Astrocyte (in vitro differentiated cells and primary cell): ENCODE results near the genes SOHLH2, CCDC169 and UFM1.

DNA sequence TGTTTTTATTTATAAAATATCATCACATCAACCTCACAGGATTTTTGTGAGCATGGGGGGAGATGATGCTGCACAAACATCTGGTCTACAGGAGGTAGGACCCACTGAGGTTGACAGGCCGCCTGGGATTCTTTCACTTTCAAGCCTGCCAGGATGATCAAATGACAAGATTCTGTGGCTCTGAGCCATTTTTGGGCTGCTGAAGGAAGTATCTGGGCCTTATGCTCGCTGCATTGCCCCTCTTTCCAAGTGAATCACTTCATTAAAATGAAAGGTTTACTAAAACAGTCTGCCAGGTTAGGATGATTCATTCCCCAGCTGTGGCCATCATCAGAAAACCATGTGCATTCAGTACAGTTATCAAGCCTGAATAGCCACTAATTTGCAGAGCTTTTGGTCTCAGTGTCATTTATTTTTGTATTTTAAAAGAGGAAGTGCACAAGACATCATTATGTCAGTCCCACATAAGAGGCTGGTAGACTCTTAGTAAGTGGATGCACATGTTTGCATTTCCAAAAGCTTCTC lies 34.4 kb downstream of the STARD13 start:
- PRO-cap: no peak
- RRBS, 2 experiments: no CpG with 5 or more reads among the region's 2 CpGs

- PRO-cap: no peak
- RRBS, 2 experiments: no CpG with 5 or more reads among the region's 4 CpGs
Measured at GRCh38 chr13:33351110-33351642, 65.6 kb upstream of the STARD13 start.

GRCh38 chr13:33490358-33491199 lies 205.0 kb upstream of the STARD13 start:
- PRO-cap: no peak
- RRBS, 2 experiments: no CpG with 5 or more reads among the region's 18 CpGs

DNA sequence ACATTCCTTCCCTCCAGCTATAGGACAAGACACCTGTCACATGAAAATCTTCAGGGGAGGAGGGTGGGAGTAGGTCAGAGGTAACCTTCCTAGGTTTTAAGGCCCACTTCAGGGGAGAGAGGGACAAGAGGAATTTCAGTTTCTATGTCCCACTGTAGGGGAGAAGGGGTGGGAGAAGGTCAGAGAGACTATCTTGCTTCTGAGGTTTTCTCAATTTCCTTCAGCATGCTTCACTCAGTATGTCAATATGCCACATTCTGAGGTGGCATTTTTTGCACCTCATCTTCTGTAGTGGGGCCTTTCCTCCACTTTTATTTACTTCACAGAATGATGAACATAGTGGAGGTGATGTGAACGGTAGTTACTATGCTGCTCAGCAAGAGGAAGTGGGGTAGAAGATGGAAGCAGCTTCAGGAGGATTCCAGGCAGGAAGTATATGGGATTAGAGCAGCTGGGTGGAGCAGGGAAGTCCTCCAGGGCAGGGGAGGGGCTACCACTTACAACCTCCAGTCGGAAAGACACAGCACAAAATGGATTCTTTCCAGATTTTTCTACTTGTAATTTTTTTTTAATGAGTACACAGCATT lies 73.0 kb upstream of the RFC3 start:
- PRO-cap: no peak
- RRBS, 2 experiments: no CpG with 5 or more reads among the region's 2 CpGs

- PRO-cap: no peak
- RRBS, 2 experiments: no CpG with 5 or more reads among the region's 2 CpGs
Measured at GRCh38 chr13:34310649-34311004, 492.7 kb downstream of the RFC3 start.

GRCh38 chr13:34538461-34538863 lies 403.6 kb upstream of the NBEA start:
- PRO-cap: no peak
- RRBS, 2 experiments: no CpG with 5 or more reads among the region's 1 CpG

GRCh38 chr13:34762312-34762629 lies 179.8 kb upstream of the NBEA start:
- PRO-cap: no peak

- PRO-cap: no peak
Measured at GRCh38 chr13:35848217-35848520, 283.0 kb downstream of the DCLK1 start.

DNA sequence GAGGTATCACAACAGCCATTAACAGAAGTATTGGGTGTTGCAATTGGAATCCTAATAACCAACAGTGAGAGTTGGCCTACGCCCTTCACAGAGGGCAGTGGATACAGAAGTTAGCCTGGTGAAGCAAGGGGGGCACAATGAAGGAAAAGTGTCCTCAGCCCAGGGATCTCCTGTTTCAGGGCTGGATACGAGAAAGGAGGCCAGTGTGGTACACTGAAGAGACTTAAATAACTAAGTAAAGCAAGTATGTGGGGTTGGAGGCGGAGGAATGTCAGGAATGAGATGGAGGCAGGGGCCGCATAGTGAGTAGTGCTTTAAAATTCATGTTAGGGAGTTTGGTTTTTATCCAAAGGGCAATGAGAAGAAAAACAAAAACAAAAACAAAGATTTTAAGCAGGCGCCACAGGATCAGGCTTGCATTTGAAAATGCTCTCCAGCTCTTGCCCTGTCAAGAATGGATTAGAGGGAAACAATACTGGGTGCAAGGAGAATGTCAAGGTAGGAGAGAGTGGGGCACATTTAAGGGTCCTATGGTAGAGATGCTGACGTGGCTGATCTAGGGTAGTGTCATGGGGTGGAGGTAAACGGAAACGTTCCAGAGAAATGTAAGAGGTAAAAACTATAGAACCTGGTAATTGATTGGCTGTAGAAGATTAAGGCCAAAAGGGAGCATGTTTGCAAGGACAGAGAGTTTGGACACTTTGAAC lies 273.4 kb downstream of the DCLK1 start:
- PRO-cap: no peak
- RRBS, 2 experiments: no CpG with 5 or more reads among the region's 8 CpGs

DNA sequence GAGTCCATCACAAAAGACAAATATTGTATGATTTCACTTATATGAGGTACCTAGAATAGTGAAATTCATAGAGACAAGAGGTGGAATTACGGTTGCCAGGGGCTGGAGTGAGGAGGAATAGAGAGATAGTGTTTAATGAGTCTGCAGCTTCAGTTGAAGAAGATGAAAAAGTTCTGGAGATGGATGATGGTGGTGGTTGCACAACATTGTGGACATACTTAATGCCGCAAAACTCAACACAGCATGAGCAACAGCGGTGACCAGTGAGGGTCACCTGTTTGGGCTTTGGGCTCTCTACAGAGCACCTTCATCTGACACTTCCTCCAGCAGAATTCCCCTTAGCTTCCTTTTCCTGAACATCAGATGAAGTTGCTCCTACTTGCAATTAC lies 163.1 kb downstream of the DCLK1 start:
- PRO-cap: no peak
- RRBS, 2 experiments: no CpG with 5 or more reads among the region's 3 CpGs

DNA sequence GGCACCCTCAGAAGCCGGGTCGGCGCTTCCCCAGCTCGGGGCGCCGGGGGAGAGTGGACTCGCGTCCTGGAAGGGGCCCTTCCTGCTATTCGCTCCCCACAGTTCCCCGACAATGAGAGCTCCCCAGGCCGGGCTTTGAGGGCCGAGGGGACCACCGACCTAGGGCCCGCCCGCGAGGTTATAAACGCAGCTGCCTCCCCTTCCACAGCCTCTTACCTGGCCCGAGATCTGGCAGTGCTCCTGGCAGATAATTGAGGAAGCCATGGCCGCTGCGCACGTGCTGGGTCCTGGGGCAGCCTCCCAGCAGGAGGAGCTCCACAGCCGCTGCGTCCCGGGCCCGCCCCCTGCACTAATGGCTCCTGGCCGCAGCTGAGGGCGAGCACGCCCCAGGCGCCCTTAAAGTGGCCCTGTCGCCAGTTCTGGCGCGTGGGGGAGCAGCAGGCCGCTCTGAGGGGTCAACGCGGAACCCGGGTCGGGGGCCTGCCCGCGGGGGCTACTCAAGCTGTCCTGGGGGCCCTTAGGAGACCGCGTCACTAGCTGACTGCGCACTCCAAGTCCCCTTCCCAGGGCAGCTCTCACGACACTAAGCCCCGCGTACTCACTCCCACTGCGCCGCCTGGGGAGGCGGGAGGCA lies at the start of gene SOHLH2:
Gene SOHLH2 (minus strand): TSS at position 294 of the 634 bp plus-strand sequence.
- PRO-cap: no peak
- RRBS, 2 experiments: 100% methylated on average over 3 of the region's 48 CpGs; no CpG with 5 or more reads in 1 of the 2 experiments

DNA sequence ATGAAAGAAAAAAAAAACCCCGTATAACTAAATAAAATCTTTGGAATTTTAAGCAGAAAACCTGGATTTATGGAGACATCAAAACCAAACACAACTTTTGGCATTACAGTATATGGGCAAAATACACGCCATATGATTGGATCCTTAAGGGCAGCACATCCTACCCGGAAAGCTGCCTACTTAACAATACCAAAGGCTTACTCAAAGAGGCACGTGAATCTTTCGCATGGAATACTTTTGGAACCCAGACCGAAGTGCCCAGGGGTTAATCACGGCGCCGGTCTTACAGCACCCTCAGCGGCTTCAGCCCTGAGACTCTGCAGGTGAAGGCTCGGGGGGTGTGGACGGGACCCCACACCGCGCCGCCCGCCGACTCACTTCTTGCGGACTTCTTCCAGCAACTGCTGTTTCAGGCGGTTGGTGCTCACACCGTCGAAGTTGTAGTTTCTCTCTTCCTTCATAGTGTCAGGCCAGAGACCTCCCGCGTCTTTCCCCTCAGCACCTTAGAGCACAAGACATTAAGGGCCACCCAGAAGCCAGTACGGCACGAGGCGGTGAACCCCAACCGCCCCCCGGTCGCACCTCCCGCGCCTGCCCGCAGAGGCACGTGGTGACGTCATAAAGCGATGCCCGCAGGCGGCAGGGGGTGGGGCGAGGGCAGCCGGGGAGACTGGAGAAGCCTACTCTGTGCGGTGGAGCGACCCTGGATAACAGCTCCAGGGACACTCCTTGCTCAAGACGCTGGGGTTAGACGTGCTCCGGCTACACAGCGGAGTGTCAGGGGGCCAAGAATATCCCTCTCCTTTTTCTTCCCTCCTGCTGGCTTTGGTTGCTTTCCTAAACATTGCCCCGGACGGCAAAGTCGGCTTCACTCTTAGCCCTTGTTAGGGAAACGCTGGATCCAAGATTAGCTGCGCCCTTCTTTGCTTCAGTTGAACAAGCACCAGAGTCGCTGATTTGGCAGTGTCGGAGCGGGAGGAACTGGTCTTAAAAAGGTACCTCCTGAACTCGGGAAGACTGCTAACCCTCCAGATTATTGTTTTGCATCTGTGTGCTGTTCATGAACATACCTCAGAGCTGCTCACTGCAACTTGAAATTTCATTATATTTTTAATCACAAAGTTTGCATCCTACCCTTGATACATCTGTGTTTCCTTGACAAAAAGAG lies at the start of gene CCDC169:
Gene CCDC169 (minus strand): TSS at position 556 of the 1,168 bp plus-strand sequence.
- PRO-cap: no peak
- RRBS, 2 experiments: 3 to 4% methylated on average over 16 to 21 of the region's 54 CpGs

GRCh38 chr13:36344914-36345402 lies 1.2 kb downstream of the SPART start:
- PRO-cap: no peak
- RRBS, 2 experiments: no CpG with 5 or more reads among the region's 12 CpGs

DNA sequence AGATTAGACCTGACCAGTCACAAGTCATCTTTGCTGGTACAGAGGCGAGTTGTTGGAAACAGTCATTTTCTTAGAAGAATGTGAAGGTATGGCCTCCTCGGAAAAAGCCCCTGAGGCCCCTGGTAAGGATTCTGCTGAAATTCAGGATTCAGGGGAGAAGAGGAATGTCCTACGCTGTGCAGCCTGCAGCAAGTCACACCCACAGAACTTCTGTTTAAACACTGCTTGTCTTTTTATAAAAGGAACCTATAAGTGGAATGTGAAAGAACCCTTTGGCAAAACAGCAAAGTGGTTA lies 11.1 kb upstream of the SPART start:
- PRO-cap: no peak
- RRBS, 2 experiments: no CpG with 5 or more reads among the region's 3 CpGs

DNA sequence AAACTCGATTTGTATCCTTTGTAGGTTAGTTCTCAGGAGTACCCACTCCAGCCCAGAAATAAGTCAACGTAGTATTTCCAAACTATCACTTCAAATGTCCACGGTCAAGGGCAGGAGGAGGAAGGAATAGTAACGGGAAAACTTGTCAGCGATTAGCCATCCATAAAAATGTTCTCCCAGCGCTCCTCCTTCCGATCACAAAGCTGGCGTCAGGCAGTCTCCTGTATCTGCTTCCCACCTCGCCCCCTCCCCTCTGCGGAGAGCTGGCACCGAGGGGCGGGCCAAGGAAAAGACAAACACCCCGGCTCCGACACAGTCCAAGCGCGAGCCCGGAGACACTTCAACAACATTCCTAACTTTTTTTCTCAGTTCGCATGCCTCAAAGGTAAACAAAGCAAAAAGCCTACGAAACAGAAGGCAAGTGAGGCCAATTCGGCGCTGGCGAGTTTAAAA lies 910 bp downstream of the SMAD9 start:
- PRO-cap: no peak
- RRBS, 2 experiments: no CpG with 5 or more reads among the region's 22 CpGs

DNA sequence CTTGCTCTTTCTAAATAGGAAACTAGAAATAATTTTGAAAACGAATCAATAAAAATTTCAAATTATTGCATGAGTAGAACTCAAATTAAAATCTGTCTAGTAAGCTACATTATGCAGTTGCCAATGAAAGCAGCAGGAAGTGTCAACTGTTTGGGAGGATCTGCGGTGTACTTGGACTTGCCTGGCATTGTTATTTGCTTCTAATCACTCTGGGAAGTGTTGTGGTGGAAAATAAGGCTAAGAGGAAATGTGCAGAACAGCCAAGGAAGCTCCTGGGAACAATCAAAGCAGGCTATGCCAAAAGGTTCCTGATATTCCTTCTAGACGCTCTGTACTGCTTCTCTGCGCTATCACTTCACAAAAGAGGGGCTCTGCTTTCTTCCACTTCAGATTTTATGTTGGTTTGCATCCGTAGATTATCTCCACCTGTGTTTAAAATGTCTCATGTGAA lies 182.6 kb upstream of the CSNK1A1L start:
- PRO-cap: no peak
- RRBS, 2 experiments: no CpG with 5 or more reads among the region's 5 CpGs

GRCh38 chr13:38349678-38350500 lies at the start of gene UFM1:
Gene UFM1 (plus strand): TSS chr13:38349851.
- PRO-cap: bidirectional peak, plus-strand start at chr13:38349859, minus-strand start at chr13:38349568; bidirectional peak, plus-strand start at chr13:38349947, minus-strand start at chr13:38349987
- RRBS, 2 experiments: 5% methylated on average over 6 of the region's 41 CpGs; no CpG with 5 or more reads in 1 of the 2 experiments

DNA sequence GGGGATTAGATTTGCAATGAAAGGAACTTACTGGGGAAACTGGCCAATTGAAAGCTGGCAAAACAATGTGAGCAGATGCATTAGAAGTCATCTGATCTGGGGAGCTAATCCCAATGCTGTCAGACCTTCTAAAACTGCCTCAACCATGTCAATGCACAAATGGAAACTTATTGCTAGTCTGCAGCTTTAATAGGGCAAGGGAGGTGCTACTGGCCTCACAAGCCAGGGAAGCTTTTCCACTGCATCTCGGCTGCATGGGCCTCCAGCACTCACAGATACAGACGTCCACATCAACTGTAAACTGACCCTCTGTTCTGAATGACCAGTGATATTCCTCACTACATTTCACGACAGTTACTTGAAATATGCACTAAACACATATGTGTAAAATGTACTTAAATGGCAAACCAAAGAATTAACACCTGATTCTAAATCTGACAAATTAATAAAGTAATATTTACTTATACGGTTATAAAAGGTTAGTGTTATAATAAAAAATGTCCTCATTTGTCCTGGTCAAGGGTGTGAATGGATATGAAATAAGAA lies 154.0 kb downstream of the LHFPL6 start:
- PRO-cap: no peak
- RRBS, 2 experiments: no CpG with 5 or more reads among the region's 4 CpGs

GRCh38 chr13:39600677-39601423 lies 2.1 kb downstream of the LHFPL6 start:
- PRO-cap: no peak
- RRBS, 2 experiments: no CpG with 5 or more reads among the region's 10 CpGs

DNA sequence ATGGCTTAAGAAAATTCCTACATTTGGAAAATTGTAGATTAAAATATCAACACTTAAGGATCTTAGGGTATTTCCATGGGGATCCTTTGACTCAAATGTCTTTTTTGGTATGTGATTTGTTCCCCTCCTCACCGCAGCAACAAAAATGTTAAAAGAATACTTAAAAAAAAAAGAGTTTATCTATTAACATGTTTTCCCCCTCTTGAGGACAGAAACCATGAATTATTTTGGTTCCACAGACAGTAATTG lies 243.3 kb downstream of the COG6 start:
- PRO-cap: no peak
- RRBS, 2 experiments: no CpG with 5 or more reads among the region's 1 CpG